GM19240 (cell line): Measurements from ENCODE around the genes PLK1, CHP2, TNRC6A, SLC5A11 and HS3ST4.

GRCh38 chr16:23564944-23565730, 7.6 kb downstream of the UBFD1 start:
- RRBS = no CpG with 5 or more reads among the region's 10 CpGs

GRCh38 chr16:23678553-23679637, at the start of gene PLK1:
PLK1 (plus strand) TSS chr16:23678889.
- RRBS = 2% methylated on average over 13 of the region's 84 CpGs

DNA sequence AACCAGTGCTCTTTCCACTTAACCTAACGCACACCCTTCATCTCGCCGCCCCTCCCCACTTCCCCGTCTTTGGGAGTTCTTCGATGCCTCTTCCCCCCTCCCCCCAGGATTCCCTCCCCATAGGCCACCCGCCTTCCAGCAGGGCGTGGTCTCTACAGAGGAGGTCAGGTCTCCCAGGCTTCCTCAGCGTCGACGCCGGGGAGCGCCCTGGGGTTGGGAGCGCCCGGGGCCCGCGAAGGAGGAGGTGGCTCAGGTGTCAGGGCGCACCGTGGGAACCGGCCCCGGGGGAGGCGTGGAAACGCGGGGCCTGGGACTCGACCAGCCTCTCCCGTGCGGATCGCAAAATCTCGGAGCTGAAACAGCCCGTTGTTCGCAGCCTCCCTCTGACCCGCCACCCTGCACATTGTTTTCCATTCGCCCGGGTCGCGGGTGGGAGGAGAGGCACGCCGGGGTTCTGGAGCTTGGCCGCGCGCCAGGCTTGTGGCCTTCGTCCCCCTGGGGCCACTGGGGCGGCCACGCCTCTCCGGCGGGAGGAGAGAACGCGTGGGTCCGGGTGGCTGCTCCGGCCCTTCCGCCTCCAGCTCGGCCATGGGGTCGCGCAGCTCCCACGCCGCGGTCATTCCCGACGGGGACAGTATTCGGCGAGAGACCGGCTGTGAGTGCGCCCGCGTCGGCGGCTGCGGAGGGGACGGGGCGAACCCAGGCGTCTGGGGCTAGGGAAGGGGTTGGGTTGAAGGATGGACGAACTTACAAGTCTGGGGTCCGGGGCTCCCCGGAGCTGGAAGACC, at the start of gene CHP2:
Gene CHP2 (plus strand): TSS at position 565 of the 788 bp plus-strand sequence.
- RRBS = 9% methylated on average over 24 of the region's 73 CpGs

DNA sequence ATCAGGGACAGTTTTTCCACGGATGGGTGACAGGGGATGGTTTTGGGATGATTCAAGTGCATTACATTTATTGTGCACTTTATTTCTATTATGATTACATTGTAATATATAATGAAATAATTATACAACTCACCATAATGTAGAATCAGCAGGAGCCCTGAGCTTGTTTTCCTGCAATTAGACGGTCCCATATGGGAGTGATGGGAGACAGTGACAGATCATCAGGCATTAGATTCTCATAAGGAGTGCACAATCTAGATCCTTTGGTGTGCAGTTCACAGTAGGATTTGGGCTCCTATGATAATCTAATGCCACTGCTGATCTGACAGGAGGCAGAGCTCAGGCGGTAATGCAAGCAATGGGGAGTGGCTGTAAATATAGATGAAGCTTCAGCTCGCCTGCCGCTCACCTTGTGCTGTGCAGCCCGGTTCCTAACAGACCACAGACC, 3.0 kb downstream of the CHP2 start:
- RRBS = no CpG with 5 or more reads among the region's 6 CpGs

GRCh38 chr16:23949759-23950446, 114.1 kb downstream of the PRKCB start:
- RRBS = no CpG with 5 or more reads among the region's 5 CpGs

DNA sequence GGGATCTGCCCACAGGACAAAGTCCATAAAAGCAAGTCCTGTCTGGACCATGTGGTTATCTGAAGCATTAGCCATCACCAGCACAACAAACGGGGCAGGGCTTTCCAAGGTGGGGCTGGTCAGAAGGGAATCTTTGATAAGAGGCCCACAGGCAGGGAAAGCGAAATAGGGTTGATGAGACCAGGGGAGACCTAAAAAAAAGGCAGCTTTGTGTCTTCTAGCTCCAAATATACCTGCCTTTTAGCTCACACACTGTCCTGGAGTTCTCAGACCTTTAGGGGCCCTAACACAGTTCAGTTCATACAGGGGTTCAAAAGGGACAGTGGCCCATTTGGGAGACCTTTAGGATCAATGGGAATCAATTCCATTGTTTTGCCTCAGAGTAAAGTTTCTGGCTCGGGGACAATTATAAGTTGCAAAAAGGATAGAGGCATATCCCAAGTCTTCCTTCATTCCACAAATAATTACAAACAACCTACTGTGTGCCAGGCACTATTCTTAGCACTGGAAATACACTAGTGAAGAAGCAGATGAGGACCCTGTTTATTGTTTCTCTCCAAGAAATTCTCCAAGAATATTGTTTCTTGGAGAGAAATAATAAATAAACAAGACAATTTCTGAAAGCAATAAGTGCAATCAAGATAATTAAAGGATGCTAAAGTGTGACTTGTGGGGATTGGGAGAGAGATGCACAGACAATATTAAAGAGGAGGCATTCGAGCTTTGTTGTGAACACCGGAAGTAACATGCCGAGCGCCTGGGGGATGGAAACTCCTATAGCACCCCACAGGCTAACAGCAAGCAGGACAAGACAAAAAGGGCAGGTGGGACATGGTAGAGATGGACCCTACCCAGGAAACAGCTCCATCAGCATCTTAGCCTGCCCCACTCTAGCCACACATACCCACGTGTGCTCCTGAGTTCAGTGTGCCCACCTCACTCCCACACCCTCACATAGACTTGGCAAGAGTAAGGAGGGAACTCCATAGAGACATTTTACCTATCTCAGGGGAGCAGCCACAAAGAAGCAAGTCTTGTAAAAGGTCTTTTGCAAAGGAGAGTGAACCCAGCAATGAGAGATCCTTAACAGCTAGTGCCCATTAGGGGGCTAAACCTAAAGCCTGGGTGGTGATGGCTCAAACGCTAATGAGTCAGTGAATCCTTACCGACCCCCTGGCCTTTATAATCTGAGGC, 38.2 kb upstream of the CACNG3 start:
- RRBS = no CpG with 5 or more reads among the region's 10 CpGs

DNA sequence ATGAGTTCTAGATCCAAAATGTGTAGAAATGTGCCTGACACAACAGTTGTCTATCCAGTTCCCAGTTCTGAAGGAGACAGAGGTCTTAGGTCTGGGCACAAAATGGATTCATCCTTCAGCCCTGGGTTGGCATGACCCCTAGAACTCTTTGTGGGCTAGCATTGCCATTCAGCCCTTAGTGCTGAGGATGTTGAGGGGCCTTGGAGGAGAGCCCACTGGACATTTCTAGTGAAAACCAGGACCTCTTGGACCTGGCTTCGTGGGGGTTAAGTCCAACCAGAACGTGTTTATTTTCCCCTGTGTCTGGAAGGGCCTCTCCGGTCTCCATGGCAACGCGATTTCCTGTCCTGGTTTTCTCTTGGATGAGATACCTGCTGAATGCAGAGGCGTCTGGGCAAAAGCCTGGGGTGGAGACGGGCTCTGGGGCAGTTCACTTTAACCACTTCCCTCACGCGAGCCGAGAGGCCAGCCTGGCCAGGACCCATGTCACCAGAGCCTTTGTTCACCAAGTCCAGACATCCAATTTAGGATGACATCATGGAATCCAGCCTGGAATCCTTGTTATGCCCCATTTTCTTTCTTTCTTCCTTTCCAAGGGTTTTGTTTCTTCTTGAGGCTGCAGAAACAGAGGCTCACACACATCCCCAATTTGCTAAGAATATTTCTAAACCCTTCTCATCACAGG, 43.5 kb upstream of the TNRC6A start:
- RRBS = no CpG with 5 or more reads among the region's 10 CpGs

DNA sequence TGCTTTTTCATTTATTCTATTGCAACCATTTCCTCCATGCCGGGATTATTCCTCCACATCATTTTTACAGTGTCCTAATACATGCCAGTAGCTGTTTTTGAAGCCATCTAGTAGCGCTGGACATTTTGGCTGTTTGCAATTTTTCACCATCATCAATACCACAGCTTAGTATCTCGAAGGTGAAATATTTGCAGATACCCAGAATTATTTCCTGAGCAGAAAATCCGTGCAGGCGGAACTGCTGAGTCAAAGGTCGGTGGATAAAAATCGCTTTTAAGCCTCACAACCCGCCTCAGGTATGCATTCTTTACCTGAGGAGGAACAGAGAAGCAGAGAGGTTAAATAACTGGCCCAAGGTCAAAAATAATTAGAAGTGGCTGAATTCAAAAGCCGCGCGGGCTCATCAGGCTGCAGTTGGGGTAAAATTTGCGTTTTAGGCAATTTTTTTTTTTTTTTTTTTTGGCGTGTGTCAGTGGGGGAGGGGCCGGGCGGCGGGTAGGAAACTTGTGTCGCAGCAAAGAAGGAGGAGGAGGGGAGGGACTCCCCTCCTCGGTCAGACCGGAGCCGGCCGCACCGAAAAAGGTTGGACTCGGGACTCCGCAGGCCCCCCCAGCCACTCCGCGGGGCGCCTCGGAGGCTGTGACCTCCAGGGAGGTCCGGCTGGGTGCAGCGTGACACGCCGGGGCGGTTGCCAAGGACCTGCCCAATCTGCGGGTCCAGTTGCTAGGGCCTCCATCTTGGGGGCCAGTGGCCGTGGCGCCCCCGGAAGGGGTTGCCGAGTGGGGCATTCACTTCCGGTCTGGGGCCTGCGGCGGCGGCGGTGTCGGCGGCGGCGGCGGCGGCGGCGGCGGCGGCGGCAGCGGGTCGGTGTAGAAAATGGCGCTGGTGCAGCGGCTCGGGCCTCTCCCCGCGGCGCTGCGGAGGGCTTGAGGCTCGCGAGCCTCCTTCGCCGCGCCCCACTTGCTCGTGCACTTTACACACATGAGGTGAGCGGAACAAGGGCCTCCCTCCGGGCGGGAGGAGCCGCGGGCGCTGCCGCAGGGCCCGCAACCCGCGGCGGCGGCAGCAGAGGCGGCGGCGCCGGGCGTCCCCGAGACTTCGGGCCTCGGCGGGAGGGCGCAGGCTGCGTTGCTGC, at the start of gene TNRC6A:
Gene TNRC6A (plus strand): TSS at position 791 of the 1,135 bp plus-strand sequence.
- RRBS = 2% methylated on average over 40 of the region's 92 CpGs

GRCh38 chr16:24845791-24846479, at the start of gene SLC5A11:
SLC5A11 (plus strand) TSS chr16:24845963.
- RRBS = no CpG with 5 or more reads among the region's 19 CpGs

- RRBS = no CpG with 5 or more reads among the region's 14 CpGs
These were observed 46.6 kb downstream of the ARHGAP17 start for GRCh38 chr16:24968491-24968995.

DNA sequence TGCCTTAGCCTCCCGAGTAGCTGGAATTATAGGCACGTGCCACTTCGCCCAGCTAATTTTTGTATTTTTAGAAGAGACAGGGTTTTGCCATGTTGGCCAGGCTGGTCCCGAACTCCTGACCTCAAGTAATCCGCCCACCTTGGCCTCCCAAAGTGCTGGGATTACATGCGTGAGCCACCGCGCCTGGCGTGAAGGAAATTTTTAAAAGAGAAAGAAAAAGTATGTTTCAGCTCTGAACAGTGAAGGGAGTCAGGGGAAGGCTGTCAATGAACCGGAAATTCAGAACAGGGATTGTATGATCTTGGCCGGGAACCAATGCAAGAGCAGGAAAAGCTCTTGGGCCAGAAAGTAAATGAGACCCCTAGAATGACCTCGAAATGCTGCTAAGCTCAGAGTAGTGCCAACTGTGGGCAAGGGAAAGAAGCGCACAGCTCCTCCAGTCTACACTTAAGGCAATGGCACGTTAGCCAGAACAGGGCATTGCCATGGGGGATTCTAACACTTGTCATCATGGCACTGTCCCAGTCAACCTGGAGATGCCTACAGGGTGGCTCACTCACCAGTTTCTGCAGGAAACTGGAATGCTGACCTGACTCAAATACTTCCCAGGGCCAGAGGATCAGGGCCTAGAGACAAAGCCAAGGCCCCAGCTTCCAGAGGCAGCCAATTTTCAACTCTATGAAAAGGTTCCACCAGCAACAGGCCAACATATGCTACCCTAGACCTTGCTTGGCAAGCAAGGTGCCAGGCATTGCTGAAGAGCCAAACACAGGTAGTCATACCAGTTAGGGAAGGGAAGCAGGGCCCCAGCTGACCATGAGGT, 35.1 kb downstream of the ARHGAP17 start:
- RRBS = no CpG with 5 or more reads among the region's 14 CpGs

- RRBS = no CpG with 5 or more reads among the region's 7 CpGs
These were observed 31.6 kb downstream of the ARHGAP17 start for GRCh38 chr16:24983498-24984087.

DNA sequence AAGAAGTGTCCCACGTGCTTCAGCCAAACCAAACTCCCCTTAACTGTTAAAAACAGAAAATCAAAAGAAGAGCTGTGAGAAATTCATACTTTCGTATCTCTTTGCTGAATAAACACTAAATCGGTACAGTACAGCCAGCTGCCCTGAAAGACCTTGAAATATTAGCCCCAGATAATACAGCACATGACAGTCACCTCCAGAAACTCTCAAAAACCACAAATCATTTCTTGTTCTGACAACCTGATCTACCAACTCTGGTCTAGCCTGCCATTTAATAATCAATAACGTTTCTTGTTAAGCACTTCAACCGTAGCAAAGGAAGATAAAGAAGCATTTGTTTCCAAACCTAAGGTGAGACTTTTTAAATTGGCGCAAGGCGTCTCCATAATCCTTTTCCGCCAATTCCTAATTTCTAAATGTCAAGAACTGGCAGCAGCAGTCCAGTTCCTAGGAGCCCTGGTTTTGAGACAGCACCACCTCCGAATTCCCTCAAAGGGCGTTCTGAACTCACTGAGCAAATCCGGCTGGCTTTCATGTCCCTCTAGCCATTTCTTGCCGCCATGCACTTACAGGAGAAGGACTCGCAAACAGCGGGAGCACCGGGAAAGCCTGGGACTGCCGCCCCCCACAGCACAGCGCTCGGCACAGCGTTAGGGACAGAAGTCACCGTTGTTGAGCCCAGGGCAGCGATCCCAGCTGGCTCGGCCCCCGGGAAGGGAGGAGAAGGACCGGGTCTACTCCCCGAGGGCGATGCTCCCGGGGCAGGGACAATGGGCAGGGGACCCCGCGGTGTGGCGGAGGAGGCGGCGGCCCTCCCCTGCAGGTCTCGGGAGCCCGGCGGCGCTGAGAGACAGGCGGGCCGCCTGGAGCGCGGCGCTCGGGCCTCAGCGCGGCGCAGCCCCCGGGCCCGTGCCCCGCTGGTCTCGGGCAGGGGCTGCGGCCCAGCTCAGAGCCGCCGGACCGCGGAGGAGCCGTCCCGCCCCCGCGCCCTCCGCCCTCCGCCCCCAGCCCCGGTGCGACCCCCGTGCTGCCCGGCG, 686 bp downstream of the ARHGAP17 start:
- RRBS = 2% methylated on average over 44 of the region's 65 CpGs

GRCh38 chr16:25060828-25061279, 45.7 kb upstream of the ARHGAP17 start:
- RRBS = no CpG with 5 or more reads among the region's 3 CpGs

DNA sequence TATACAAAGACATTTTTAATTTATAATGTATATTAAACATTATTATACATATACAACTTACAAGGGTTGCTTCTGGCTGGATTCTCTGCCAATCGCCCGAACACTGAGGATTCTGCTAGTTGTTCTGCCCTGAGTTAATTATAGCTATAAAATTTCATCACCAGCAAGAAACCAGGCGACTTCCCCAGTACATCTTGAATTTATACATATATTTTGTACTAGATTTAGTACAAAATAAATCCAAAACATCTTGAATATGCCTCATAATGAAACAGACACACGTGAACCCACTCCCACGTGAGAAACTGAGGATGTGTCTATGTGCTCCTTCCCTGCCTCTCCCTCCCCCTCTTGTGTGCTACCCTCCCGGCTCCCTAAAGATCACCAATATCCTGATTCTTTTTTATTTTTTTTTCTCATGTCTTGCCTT, 1.2 kb upstream of the LCMT1 start:
- RRBS = no CpG with 5 or more reads among the region's 6 CpGs

DNA sequence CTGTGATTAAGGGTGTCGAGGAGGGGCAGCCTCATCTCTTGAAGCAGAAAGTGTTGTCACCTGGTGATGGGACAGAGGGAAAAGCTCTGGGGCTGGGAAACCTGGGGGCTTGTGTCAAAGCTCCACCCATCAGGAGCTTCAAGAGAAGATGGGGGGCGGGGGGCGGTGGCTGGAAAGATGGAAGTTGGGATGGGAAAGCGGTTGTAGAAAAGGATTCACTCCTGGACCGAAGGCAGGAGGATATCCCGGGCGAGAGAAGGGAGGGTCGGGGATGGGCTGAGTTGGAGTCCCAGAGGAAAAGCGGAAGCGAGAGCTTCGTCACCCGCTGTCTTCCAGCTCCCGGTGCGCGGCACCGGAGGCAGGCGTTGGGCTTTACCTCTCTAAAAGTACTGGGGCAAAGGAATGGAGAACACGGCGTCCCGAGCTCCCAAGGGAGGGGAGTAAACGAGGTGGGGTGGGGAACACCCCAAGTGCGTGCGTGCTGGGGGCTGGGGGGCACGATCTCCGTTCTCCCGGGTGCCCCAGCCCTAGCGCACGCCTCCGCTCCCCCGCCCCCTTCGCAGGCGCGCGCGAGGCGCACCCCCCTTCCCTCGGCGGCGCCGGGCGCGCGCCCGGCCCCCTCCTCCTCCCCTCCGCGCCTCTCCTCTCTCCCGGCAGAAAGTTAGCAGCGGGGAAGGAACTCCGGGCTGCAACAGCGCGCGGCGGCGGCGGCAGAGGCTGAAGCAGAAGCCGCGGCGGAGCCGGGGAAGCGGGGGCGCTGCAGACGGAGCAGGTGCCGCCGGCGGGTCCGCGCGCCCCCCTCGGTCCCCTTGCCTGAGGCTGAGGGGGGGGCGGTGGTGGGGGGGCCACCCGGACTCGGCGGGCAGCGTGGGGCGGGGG, at the start of gene HS3ST4:
Gene HS3ST4 (plus strand): TSS at position 626 of the 879 bp plus-strand sequence.
- RRBS = 6% methylated on average over 46 of the region's 75 CpGs

- RRBS = no CpG with 5 or more reads among the region's 21 CpGs
These were observed 340.9 kb downstream of the HS3ST4 start for GRCh38 chr16:26032641-26033136.

- RRBS = no CpG with 5 or more reads among the region's 21 CpGs
These were observed 13.9 kb upstream of the KDM8 start for GRCh38 chr16:27189197-27190093.

GRCh38 chr16:27211962-27212489, 8.7 kb downstream of the KDM8 start:
- RRBS = no CpG with 5 or more reads among the region's 5 CpGs

- RRBS = no CpG with 5 or more reads among the region's 13 CpGs
These were observed 16.0 kb downstream of the KDM8 start for GRCh38 chr16:27219246-27219782.